ENCODE data around the genes ZSCAN5C, ZNF772, ZNF416, ZNF154, ZNF776 and A1BG.

DNA sequence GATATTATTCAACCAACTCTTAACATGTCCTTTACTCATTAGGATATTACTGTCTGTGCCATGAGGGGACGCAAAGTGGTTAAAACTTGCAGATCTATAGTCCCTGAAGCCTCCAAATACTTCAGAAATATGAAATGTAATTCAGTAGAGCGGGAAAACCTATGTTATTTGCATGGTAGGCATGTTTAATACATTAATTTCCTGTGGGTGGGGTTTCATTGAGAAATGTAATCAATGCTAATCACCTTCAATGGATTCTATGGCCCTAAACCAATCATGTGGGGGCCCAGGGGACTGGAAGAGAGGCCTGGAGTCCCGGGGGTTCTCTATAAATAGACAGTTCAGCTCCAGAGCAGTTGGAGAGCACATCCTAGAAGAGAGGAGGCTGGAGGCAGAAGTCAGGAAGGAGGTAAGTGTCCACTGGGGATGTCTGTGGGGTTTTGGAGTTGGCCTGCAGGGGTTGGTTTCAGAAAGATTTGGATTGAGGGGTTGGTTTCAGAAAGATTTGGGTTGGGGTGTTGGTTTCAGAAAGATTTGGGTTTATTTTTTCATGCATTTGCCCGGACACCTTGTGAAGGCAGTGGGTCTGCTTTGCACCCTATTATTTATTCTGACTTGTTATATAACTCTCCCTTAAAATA, at the start of gene ZSCAN5C:
Gene ZSCAN5C, plus strand, starts transcription at position 360 of the 641 bp plus-strand sequence.
- PRO-cap = no peak

DNA sequence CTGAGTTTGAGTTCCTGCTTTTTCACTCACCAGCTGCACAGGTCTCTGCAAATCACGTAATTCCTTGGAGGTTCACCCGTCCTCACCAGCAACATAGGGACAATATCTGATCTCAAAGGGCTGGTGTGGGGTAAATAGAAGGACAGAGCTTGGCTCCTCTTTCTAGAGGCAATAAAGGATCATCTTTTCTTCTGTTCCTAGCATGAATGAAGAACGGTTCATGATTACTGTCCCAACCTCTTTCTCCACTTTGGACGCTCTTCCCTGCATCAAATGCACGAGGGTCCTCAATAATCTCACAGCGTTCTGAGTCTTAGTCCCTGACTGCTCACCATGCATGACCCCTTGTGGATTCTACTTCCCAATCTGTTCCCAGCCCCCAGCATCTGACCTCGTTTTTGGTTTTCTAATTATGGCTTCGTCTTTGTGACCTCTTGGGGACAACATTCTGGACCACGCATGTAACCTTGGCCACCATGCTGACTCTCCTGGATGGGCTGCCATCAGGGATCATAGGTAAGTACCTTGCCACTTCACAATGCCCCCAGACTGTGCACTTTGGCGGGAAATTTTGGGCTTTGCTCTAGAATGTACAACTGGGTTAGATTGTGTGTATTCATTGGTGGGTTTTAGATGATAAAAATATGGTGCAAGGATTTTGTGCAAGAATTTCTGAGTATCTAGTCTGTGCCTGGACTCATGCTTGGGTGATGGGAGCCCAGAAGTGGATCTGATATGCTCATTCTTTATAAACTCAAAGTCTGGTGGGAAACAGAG, 11.3 kb downstream of the EDDM13 start:
- PRO-cap = no peak

- PRO-cap = unidirectional peak, plus-strand start at chr19:56315277
These were observed 522 bp upstream of the ZSCAN5A start for GRCh38 chr19:56315064-56315658.

DNA sequence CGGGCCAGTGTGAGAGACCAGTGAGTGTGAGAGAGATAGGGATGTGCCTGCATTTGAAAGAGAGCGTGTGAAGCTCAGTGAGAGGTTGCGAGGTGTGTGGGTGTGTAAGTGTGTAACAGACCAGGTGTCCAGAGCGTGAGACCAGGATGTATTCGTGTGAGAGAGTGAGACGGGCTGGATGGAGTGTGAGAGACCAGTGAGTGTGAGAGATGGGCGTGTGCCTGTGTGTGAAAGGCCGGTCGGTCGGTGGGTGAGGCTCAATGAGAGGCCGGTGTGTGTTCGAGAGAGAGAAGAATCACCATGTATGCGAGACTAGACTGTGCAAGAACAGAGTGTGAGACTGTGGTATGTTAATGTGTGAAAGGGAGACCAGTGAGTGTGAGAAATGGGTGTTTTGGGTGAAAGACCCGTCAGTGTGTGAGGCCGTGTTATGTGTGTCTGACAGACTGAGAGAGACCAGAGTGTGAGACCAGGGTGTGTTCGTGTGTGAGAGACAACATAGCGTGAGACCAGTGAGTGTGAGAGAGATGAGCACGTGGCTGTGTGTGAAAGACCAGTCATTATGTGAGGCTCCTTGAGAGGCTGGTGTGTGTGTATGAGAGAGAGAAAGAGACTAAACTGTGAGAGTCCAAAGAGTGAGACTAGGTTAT, 779 bp downstream of the ZNF471 start:
- PRO-cap = no peak

GRCh38 chr19:57292199-57292795, 12.0 kb downstream of the ZNF460 start:
- PRO-cap = no peak

- PRO-cap = bidirectional peak, plus-strand start at chr19:57477703, minus-strand start at chr19:57477571
These were observed at the start of gene ZNF772 for GRCh38 chr19:57476916-57477959. Gene ZNF772, minus strand, starts transcription at chr19:57477566.

DNA sequence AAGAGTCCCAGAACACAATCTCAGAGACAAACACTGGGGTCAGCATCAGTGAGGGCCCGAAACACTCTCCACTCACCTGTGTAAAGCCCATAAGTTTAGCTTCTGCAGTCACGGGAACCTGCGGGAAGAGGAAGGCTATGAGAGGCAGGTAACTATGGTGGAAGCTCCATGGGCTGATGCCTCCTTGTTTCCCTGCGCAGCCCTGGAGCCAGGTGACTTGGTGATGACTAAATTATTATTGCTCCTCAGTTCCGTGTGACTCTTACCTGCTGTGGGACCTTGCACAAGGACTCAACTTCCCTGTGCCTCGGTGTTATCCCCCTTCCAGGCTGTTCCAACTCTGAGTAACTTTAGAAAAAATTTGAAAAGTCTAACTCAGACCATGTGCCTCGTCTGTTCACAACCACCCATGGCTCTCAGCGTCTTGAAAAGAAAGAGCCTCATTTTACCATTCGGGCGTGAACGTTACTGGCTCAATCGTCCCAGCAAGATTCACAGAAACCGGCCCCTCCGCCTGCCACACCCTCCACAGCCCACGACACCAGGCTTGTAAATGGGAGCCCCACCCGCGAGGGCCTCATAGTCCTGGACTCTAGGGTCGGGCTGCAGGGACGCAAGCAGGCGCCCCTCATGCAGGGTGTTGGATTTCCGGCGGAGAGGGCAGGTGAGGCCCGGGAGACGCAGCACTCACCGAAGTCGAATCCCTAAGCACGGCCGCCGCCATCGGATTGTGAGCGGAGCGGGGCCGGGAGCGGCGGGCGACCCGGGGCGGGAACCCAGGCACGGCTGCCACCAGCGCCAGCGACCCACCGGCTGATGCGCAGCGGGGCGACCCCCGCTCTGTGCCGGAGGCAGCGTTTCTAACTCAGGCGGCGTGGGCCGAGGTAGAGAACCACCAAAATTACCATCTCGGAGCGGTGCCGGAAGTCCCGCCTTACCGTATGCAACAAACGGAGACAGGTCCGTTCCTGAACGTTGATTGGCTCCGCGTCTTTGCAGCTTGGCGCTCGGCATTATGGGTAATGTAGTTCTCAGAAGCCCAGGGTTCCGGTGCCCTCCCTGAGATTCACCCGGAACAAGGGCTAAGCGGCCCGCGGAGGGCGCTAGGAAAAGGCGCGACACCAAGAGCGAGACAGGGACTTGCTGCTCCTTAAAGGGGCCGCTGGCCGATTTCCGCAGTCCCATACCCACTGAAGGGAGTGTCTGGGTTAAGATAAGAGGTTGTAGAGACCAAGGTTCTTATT, at the start of gene ZNF416:
Gene ZNF416, minus strand, starts transcription at position 931 of the 1,244 bp plus-strand sequence.
- PRO-cap = no peak

GRCh38 chr19:57633811-57634560, 1.0 kb downstream of the ZNF211 start:
- PRO-cap = no peak

- PRO-cap = no peak
These were observed 4.0 kb upstream of the ZSCAN4 start for GRCh38 chr19:57664693-57665203.

GRCh38 chr19:57708392-57709643, at the start of gene ZNF154:
Gene ZNF154, minus strand, starts transcription at chr19:57709204.
- PRO-cap = unidirectional peak, plus-strand start at chr19:57708728; unidirectional peak, minus-strand start at chr19:57709227

DNA sequence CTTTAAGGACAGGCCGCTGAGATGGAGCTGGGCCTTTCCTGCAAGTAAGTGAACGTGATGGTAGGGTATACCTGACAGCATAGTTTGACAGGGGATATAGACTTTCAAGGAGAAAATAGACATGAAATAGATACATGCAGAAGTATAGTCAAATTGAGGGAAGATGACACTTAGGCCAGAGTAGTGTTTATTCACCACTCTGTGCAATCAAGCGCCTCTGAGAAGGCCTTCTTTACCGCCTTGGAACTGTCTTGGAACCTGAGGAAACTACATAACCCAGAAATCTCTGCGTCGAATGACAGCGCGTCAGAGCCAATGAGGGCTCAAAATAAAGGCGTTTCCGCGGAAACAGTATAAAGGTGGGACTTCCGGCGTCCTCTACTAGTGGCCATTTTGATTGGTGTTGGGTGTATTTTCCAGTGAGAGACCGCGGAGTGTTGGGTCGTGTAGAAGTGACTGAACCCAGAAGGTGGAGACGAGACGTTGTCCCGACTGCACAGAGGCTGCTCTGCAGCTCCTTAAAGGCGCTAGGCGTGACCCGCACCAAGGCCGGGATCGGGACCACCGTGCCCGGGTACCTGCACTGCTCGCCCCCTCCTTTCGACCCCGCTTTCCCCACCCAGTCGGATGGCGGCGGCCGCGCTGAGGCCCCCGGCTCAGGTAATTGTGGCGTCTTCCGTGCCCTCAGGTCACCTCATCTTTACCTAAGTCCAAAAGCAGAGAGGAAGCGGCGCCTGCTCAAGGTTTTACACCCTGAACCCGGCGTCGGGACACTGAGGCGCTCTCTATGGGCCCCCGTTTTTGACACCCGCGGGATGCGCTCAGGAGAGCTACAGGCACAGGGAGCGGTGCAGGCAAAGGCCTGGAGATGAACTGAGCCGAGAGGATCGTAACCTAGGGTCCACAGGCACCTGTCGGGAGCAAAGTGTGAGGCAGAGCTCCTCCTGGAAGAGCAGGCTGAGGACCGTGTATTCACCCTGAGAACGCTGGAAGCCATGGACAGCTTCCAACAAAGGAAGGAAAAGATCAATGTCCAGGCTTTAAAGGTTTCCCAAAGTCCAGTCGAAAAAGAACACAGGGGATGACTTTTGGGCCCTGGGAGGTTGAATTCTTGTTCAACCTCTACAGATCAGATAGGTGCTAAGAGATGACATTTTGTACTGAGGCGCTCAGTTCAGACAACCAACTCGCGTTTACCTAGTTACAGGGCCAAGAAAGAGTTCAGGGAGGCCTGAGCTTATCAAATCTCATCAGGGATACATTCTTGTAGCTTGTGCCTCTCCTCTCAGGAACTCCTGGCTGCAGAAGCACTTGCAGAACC, at the start of gene ZNF776:
Gene ZNF776, plus strand, starts transcription at position 384 of the 1,321 bp plus-strand sequence.
- PRO-cap = unidirectional peak, plus-strand start at position 412 of the sequence

- PRO-cap = bidirectional peak, plus-strand start at chr19:57819711, minus-strand start at chr19:57819577
These were observed 5.1 kb upstream of the ZNF552 start for GRCh38 chr19:57819447-57820480.

GRCh38 chr19:57850537-57851108, 964 bp downstream of the ZNF587 start:
- PRO-cap = no peak

DNA sequence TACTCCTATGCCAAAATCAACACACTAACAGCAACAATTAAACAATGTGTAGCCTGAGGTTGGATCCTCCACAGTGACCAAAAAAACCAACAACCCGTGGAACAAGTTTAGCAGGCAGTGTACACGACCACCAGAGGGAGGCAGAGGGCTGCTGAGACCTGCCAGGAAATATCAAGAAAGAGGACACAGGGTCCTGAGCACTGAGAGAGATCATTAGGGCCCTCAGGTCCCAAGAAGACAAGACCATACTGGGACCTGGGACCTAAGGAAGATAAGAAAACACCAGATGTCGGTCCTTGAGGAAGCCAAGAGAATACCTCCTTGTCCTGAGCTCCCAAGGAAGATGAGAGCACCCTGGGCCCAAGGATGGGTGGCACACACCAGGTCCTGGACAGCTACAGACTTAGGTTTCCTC, 895 bp upstream of the ZNF274 start:
- PRO-cap = no peak

DNA sequence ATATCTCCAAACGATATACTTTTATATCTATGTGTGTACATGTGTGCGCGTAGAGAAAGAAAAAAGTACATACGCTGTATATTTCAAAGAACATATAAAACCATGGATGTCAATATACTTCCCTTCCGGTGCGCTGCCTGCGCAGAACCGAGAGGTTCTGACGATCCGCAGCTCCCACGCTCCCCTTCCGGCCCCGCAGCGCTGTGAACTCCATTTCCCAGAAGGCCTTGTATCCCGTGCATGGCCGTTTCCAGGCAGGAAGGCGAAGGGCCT, 205 bp upstream of the ERVK3-1 start:
- PRO-cap = bidirectional peak, plus-strand start outside the sequence, minus-strand start at position 189 of the sequence

DNA sequence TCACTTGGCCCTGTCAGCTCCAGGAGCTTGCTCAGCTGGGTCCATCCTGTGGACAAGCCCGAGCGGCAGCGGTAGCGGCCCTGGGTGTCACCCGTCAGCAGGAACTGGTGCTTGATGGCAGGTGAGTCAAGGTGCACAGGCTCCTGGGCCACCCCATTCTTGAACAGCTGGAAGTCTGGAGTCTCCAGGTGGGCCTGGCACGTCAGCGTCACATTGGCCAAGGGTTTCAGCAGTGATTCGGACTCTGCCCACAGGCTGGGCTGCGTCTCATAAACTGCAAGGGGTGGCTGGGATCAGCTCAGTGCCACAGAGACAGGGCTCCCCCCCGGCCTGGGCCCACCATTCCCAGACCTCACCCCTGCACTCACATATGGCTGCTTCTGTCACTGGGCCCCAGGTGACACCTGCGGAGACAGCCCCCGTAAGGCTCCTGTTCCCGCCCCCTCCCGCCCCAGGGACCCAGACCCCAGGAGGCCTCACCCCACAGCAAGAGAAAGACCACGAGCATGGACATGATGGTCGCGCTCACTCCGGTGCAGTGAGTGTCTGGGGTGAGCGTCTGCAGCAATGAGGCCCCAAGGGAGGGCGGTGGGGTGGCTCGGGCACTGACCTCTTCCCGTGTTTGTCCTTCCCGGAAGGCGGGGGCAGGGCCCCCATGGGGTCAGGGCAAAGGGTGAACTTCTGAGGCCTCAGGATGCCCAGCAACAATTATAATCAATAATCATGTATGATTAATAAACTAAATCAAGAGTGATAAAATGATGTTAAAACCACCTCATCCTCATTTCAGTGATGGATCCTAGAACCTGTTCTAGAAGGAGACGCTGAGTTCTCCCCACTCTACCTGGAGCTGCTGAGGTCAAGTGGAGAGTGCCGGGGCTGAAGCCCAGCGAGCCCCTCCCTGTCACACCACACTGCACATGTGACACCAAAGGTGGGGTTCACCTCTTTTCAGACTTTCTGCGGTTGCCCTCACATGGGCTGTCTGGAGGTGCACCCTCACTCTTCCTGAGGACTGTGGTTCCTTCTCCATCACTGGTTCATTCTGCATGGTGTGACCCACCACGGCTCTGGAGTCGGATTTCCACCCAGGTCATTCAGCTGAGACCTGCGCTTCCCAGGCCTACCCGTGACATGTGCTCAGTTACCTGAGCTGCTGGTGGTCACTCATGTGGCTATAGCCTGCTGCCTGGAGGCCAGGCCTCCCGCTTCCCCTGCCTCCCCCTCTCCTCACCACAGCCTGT, at the start of gene A1BG:
Gene A1BG, minus strand, starts transcription at position 569 of the 1,244 bp plus-strand sequence.
- PRO-cap = no peak

GRCh38 chr19:58381253-58381615, 404 bp upstream of the ZNF837 start:
- PRO-cap = bidirectional peak, plus-strand start at chr19:58381411, minus-strand start at chr19:58381111

- PRO-cap = no peak
These were observed 1.3 kb upstream of the RPS5 start for GRCh38 chr19:58385653-58386244.

DNA sequence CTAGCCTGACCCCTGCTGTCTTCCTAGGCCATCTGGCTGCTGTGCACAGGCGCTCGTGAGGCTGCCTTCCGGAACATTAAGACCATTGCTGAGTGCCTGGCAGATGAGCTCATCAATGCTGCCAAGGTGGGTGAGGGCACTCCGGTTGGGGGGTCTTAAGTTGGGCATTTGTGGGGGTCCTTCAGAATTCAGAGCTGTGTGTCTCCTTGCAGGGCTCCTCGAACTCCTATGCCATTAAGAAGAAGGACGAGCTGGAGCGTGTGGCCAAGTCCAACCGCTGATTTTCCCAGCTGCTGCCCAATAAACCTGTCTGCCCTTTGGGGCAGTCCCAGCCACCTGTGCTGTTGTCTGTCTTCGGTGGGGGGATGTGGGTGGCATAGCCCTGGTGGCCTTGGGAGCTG, 986 bp upstream of the RNF225 start:
- PRO-cap = no peak

DNA sequence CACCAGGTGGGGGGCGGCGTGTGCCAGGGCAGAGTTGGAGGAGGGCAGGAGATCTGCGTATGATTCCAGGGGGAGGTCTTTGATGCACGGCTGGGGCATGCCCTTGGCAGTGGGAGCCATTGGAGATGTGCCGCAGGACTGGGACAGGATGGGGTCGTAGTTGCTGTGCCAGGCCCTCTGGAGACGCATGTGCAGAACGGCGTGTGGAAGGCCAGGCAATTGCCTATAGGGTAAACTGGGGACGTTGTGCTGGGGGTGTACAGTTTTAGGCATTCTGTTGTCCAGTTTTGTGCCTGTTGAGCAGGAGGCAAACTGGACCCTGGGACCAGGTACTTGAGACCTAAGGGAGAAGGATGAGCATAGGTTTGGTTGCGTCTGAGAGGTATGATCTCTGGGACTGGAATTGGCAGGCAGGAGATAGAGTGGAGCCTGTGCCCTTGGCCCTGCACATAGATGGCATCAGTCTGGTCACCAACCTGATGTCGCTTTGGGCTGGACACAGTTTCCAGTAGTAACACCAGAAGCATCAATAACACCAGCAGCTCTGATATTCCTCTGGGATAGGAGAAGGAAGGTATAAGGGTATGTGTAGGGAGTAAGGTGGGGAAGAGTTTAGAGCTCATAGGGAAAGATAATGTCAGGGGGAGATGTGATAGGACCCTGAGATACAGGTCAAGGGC, 892 bp downstream of the ZNF584 start:
- PRO-cap = no peak